Measurements from ENCODE around the genes SATB2 and SPATS2L.

GRCh38 chr2:197108780-197109497 lies 182.4 kb upstream of the PGAP1 start:
- PRO-cap, result no peak
- RAMPAGE, long total RNA, 2 experiments, result no peak in any of the 2 experiments

- PRO-cap, result no peak
- RAMPAGE, long total RNA, 2 experiments, result no peak in any of the 2 experiments
Observed at GRCh38 chr2:197239550-197239802, 71.1 kb downstream of the ANKRD44 start.

GRCh38 chr2:197287122-197287574 lies 23.4 kb downstream of the ANKRD44 start:
- PRO-cap, result unidirectional peak, plus-strand start at chr2:197287470
- RAMPAGE, long total RNA, 2 experiments, result no peak in any of the 2 experiments

- PRO-cap, result no peak
- RAMPAGE, long total RNA, 2 experiments, result no peak in any of the 2 experiments
Observed at GRCh38 chr2:197328555-197328891, 17.9 kb upstream of the ANKRD44 start.

GRCh38 chr2:197614583-197615024 lies 60.8 kb downstream of the RFTN2 start:
- PRO-cap, result no peak
- RAMPAGE, long total RNA, 2 experiments, result no peak in any of the 2 experiments

DNA sequence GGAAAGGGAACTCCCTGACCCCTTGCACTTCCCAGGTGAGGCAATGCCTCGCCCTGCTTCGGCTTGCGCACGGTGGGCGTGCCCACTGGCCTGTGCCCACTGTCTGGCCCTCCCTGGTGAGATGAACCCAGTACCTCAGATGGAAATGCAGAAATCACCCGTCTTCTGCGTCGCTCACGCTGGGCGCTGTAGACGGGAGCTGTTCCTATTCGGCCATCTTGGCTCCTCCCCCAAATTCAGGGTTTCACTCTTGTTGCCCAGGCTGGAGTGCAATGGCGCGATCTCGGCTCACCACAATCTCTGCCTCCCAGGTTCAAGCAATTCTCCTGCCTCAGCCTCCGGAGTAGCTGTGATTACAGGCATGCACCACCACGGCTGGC lies 11.8 kb upstream of the MARS2 start:
- PRO-cap, result no peak
- RAMPAGE, long total RNA, 2 experiments, result no peak in any of the 2 experiments

- PRO-cap, result no peak
- RAMPAGE, long total RNA, 2 experiments, result no peak in any of the 2 experiments
Observed at GRCh38 chr2:197707469-197707921, 2.3 kb downstream of the MARS2 start.

- PRO-cap, result no peak
- RAMPAGE, long total RNA, 2 experiments, result no peak in any of the 2 experiments
Observed at GRCh38 chr2:197837865-197838345, 33.5 kb downstream of the PLCL1 start.

GRCh38 chr2:197928977-197929811 lies 124.8 kb downstream of the PLCL1 start:
- PRO-cap, result no peak
- RAMPAGE, long total RNA, 2 experiments, result no peak in any of the 2 experiments

GRCh38 chr2:198146449-198147287 lies 342.3 kb downstream of the PLCL1 start:
- PRO-cap, result no peak
- RAMPAGE, long total RNA, 2 experiments, result no peak in any of the 2 experiments

GRCh38 chr2:198769026-198769674 lies 688.6 kb downstream of the SATB2 start:
- PRO-cap, result no peak
- RAMPAGE, long total RNA, 2 experiments, result no peak in any of the 2 experiments

- PRO-cap, result no peak
- RAMPAGE, long total RNA, 2 experiments, result no peak in any of the 2 experiments
Observed at GRCh38 chr2:199368348-199368930, 89.3 kb downstream of the SATB2 start.

DNA sequence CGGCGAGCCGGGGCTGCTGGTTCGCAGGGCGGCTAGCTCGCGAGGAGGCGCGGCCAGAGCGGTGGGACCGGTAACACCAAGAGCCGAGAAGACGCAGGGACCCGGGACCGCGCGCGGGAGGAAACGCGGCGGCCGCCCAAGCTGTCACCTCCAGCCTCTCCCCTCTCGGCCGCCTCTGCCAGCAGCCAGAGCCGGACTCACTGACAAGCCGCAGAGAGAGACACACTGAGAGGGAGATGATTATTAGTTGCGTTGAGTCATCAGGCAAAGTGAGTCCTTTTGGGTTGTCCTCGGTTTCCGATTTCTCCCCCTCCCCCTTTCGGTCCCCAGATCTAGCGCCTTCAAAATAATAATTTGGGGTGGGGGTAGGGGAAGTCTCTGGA lies at the start of gene SATB2:
TSS of gene SATB2 (minus strand) at position 199 of the 383 bp plus-strand sequence.
- PRO-cap, result unidirectional peak, plus-strand start at position 86 of the sequence; bidirectional peak, plus-strand start outside the sequence, minus-strand start at position 199 of the sequence
- RAMPAGE, long total RNA, 2 experiments, result no peak in any of the 2 experiments

GRCh38 chr2:199462690-199463074 lies 4.9 kb upstream of the SATB2 start:
- PRO-cap, result no peak
- RAMPAGE, long total RNA, 2 experiments, result no peak in any of the 2 experiments

- PRO-cap, result bidirectional peak, plus-strand start at chr2:200306554, minus-strand start at chr2:200306420
- RAMPAGE, long total RNA, 2 experiments, result start-site peak on the plus strand in 1 of 2 experiments, at chr2:200306535-200306574 at its widest, 195 reads per replicate
Observed at GRCh38 chr2:200305831-200306751, at the start of gene SPATS2L. SPATS2L (plus strand) TSS chr2:200306693.

GRCh38 chr2:200306972-200308012 lies 799 bp downstream of the SPATS2L start:
- PRO-cap, result bidirectional peak, plus-strand start at chr2:200307134, minus-strand start at chr2:200307077; bidirectional peak, plus-strand start at chr2:200307246, minus-strand start at chr2:200307256; bidirectional peak, plus-strand start at chr2:200307694, minus-strand start at chr2:200307662; unidirectional peak, minus-strand start at chr2:200307721
- RAMPAGE, long total RNA, 2 experiments, result no peak in any of the 2 experiments

DNA sequence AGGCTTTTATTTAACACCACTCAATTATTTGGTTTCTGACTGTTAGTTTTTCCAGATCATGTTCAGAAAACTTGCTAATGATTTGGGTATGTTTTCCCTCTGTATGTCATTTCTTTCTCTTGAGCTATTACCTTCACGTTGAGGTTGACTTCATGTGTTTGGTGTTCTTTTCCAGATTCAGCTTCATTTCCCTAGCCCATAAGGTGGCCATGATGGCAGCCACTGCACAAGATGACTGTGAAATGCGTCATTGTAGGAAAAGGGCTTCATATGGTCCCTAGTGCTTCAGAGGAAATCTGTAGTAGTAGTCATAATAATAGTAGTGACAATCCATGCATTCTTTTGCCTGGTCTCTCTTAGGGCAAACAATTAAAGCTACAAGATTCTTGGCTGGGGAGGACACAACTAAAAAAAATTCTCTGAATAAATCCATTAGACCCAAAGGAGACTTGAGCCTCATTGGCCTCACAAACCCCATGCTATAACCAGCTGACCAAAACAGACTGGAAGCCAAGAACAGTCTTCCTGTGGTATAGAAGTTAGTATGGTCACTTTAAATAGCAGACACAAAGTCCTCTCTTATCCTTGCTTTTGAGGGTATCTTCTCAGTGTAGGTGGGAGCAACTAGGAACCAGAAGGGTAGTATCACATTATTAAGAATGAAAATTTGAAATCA lies 28.5 kb downstream of the AOX1 start:
- PRO-cap, result no peak
- RAMPAGE, long total RNA, 2 experiments, result no peak in any of the 2 experiments

DNA sequence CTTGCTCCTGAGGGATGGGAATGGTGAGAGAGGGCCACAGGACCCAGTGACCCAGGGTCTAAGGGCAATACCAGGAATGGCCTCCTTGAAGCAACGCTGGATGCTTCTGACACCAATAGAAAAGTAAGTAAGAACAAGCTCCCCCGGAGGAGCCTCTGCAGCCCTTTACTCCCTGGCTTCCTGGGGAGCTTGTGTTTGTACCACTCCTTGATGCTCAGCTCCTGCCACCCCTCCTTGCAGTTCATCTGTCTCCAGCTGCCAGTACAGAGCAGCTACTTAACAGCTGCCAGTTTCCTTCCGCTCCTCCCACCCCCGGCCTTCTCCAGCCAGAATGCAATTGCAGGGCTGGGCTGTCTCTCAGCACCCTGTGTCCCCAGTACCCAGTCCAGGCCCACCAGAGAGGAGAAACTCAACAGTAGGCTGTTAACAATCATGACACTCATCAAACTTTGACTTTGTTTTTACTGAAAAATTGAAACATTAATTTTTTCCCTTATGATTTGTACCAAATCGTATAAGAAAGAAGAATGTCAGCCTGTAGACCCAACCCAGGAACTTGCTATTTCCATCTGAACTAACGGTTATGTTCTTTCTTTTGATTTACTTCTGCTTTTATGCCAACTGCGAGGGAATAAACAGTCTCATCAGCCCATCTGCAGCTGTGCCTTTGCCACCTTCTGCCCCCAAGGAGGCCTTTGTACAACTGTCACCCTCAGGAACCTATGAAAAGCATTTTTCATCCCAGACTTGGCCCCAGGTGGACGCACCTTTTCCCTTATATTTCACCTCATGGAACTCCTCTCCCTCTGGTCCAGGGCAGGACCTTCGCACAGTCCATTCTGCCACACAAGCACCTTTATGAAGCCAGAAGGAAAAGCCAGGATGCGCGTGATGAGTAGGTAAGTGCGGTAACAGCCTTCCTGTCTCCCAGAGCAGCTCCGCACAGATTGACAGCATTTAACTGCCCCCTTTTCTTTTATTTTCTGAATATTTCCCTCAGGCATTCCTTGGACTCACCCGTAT lies 109.6 kb downstream of the AOX1 start:
- PRO-cap, result no peak
- RAMPAGE, long total RNA, 2 experiments, result no peak in any of the 2 experiments

- PRO-cap, result no peak
- RAMPAGE, long total RNA, 2 experiments, result no peak in any of the 2 experiments
Observed at GRCh38 chr2:200786750-200787268, 24.9 kb upstream of the BZW1 start.

DNA sequence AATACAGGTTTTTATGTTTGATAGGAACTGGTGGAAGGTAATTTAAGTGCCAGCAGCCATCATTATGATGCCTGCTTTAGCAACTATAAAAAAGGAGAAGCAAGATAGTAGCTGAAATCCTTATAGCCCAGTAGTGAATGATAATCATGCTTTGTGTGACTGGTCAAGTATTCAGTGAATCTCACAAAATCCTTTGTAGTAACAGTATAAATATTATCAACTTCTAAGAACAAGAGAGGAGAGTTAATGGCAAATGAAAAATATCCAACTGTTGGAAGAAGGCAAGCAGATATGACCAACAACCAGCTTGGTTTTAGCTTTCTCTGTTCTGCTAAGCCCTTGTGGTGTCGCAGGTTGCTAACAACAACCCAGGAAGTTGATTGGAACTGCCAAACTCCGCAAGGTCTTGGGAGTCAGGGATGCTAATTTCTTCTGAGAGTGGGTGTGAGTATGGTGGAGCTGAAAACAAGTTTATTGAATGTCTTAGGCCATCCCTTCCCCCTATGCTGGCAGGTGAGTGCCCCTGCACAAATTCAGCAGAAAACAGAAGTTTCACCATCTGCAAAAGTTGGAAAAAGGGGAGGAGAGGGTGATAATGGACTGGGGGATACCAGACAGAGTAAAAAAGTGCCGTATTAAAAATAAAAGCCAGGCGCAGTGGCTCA lies 17.5 kb downstream of the BZW1 start:
- PRO-cap, result no peak
- RAMPAGE, long total RNA, 2 experiments, result no peak in any of the 2 experiments